ENCODE results near the genes RPS17, WHAMM, RAMAC, SH3GL3 and ZNF592.

DNA sequence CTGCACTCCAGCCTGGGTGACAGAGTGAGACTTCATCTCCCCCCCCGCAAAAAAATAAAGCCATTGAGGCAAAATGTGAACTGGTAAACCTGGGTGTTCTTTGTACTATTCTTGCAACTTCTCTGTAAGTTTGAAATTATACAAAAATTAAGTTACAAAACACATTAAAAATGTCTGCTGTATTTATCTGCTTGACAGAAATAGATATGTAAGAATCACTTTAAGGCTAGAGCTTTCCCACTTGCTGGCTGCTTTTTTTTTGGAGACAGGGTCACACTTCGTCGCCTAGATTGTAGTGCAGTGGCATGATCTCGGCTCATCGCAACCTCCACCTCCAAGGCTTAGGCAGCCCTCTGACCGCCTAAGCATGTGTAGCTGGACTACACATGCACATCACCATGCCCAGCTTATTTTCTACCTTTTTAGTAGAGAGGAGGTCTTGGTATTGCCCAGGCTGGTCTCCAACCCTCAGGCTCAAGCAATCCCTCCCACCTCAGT, 4.7 kb downstream of the RPS17 start:
- PRO-cap: no peak

DNA sequence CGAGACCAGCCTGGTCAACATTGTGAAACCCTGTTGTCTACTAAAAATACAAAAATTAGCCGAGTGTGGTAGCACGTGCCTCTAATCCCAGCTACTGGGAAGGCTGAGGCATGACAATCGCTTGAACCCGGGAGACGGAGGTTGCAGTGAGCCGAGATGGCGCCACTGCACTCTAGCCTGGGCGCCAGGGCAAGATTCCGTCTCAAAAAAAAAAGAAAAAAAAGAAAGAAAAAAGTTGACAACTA, 850 bp downstream of the RPS17 start:
- PRO-cap: no peak

- PRO-cap: bidirectional peak, plus-strand start at chr15:82540745, minus-strand start at chr15:82540350
Measured at GRCh38 chr15:82539730-82540556, at the start of gene RPS17. Gene RPS17 (minus strand): TSS chr15:82540457.

- PRO-cap: no peak
Measured at GRCh38 chr15:82541019-82541542, 824 bp upstream of the RPS17 start.

DNA sequence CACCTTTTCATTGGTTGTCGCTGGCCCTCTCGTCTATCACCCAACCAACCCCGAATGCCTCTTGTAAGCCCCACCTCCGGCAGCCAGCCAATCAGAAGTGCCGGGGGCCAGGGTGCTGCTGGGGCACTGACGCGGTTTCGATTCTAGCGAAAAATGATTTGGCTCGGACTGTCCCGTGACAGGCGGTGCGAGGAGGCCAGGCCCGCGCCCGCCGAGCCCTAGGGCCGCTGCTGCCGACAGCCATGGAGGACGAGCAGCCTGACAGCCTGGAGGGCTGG, at the start of gene WHAMM:
WHAMM (plus strand) TSS at position 144 of the 278 bp plus-strand sequence.
- PRO-cap: unidirectional peak, plus-strand start at position 94 of the sequence; unidirectional peak, plus-strand start at position 156 of the sequence

DNA sequence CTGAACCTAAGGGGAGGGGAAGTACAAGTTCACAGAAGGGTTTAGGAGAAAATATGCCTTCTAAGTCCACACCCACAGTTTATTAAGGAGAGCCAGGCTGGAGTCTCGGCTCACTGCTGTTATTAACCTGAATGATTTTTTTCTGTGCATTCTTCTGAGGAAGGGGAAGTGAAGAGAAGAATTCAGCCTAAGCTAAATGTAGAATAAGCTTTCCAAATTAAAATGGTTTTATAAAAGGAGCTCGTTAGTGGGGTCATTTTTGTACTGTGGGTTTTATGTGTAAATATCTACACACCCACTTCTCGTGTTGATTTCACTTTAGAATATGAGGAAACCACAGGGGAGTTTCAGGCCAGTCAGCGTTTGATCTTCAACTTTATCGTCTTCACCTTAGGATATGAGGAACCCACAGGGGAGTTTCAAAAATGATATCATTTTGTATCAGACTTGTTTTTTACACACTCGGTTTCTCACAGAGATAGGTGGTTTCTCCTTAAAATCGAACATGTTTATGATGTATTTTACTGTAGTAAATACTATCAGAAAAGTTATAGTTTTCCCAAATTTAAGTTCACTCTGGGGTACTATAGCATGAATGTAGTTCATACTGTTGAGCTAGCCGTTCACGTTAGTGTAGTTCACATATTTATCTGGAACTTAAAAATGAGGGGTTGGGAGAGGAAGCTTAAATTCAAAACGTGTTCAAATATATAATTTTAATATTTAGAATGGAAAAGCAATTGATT, 1.7 kb downstream of the WHAMM start:
- PRO-cap: no peak

DNA sequence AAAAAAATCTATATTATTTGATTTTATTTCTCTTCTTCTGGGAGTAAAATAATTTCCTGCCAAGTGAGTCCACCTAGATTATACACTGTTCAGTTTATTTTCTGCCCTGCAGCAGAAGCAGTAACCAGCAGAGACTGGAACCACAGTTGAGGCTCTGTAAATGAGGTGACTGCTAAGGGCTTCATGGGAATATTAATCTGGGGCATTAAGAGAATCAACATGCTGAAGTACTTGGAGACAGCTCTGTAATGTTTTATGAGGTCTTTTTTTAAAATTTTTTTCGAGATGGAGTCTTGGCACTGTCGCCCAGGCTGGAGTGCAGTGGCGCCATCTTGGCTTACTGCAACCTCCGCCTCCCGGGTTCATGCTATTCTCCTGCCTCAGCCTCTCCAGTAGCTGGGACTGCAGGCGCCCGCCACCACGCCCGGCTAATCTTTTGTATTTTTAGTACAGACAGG, 2.6 kb downstream of the WHAMM start:
- PRO-cap: no peak

GRCh38 chr15:82985793-82986818, at the start of gene RAMAC:
Gene RAMAC (plus strand): TSS chr15:82986210.
- PRO-cap: bidirectional peak, plus-strand start at chr15:82986210, minus-strand start at chr15:82986153

- PRO-cap: no peak
Measured at GRCh38 chr15:83029683-83030347, 18.4 kb upstream of the C15orf40 start.

- PRO-cap: no peak
Measured at GRCh38 chr15:83108186-83109096, 996 bp downstream of the TM6SF1 start.

- PRO-cap: no peak
Measured at GRCh38 chr15:83208208-83208613, 588 bp upstream of the HDGFL3 start.

- PRO-cap: no peak
Measured at GRCh38 chr15:83446587-83447676, at the start of gene SH3GL3. Gene SH3GL3 (plus strand): TSS chr15:83447341.

GRCh38 chr15:83930407-83931411, 276.8 kb downstream of the ADAMTSL3 start:
- PRO-cap: no peak

DNA sequence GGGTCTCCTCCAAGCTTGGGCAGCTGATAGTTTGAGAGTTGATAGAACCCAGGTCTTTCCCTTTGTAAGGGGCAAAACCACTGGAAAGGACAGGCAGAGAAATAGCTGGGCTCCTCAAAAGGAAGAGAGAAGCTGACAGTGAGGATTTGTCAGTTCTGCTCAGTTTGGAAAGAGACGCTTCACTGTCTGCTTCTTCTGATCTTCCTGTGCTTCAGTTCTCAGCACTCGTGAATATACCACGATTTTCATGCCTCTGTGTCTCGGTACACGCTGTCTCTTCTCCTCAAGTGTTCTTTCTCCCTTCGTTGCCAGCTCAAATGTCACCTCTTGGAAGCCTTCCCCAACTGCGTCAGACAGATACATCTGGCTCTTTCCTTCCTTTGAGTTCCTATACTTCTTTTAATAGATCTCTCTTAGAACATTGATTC, 90.7 kb upstream of the GOLGA6L4 start:
- PRO-cap: no peak

- PRO-cap: no peak
Measured at GRCh38 chr15:84597865-84598937, 2.6 kb upstream of the ZSCAN2 start.

DNA sequence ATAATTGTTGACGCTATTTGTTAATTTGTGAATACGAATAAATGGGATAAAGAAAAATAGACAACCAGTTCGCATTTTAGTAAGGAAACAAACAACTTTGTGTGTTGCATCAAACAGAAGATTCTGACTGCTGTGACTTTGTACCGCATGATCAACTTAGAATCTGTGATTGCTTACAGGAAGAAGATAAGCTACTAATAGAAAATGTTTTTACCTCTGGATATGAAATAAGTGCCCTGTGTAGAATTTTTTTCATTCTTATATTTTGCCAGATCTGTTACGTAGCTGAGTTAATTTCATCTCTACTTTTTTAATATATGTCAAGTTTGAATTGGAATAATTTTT, 19.4 kb downstream of the WDR73 start:
- PRO-cap: no peak

- PRO-cap: no peak
Measured at GRCh38 chr15:84660166-84660718, 2.2 kb upstream of the NMB start.

GRCh38 chr15:84748499-84749154, at the start of gene ZNF592:
Gene ZNF592 (plus strand): TSS chr15:84748592.
- PRO-cap: bidirectional peak, plus-strand start at chr15:84748603, minus-strand start at chr15:84748435; bidirectional peak, plus-strand start at chr15:84748955, minus-strand start at chr15:84748840

- PRO-cap: no peak
Measured at GRCh38 chr15:84890829-84891366, 6.4 kb downstream of the SLC28A1 start.

- PRO-cap: no peak
Measured at GRCh38 chr15:84904416-84904895, 20.0 kb downstream of the SLC28A1 start.

Data from left common carotid artery plus branches (tissue), 1 donor.